Vagina (tissue), 1 donor: ENCODE measurements around the genes SLC51A and PIGX.

- PRO-cap: no peak
- RAMPAGE, long total RNA: no peak
Measured at GRCh38 chr3:195687204-195687964, 33.4 kb upstream of the MUC20 start.

DNA sequence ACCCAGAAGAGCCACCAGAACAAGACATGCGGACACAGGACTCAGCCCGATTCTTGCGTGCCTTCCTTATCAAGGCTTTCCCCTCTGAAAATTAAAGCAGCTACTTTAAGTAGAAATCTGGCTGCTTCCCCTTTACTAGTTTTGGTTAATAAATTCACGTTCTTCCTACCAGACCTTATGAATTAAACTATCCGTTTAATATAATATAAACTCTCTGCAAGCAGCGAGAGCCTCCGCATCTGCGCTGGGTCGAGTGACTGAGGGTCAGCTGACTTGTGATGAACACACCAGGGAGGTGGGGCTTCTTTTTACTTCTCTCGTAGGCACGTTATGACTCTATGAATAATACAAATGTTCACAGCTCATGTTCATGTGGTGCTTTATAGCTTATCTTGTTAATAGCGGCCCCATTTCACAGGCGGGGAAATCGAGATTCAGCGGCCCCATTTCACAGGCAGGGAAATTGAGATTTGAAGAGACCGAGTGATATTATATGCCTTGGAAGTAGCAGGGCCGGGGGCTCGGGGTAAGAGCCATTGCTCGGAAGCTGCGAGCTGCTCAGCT is 8.4 kb downstream of the MUC4 start:
- PRO-cap: unidirectional peak, minus-strand start at position 255 of the sequence
- RAMPAGE, long total RNA: no peak

- PRO-cap: no peak
- RAMPAGE, long total RNA: no peak
Measured at GRCh38 chr3:195839538-195840062, 27.9 kb upstream of the MUC4 start.

- PRO-cap: bidirectional peak, plus-strand start at chr3:195885410, minus-strand start at chr3:195885313
- RAMPAGE, long total RNA: no peak
Measured at GRCh38 chr3:195884646-195885724, 23.4 kb downstream of the TNK2 start.

DNA sequence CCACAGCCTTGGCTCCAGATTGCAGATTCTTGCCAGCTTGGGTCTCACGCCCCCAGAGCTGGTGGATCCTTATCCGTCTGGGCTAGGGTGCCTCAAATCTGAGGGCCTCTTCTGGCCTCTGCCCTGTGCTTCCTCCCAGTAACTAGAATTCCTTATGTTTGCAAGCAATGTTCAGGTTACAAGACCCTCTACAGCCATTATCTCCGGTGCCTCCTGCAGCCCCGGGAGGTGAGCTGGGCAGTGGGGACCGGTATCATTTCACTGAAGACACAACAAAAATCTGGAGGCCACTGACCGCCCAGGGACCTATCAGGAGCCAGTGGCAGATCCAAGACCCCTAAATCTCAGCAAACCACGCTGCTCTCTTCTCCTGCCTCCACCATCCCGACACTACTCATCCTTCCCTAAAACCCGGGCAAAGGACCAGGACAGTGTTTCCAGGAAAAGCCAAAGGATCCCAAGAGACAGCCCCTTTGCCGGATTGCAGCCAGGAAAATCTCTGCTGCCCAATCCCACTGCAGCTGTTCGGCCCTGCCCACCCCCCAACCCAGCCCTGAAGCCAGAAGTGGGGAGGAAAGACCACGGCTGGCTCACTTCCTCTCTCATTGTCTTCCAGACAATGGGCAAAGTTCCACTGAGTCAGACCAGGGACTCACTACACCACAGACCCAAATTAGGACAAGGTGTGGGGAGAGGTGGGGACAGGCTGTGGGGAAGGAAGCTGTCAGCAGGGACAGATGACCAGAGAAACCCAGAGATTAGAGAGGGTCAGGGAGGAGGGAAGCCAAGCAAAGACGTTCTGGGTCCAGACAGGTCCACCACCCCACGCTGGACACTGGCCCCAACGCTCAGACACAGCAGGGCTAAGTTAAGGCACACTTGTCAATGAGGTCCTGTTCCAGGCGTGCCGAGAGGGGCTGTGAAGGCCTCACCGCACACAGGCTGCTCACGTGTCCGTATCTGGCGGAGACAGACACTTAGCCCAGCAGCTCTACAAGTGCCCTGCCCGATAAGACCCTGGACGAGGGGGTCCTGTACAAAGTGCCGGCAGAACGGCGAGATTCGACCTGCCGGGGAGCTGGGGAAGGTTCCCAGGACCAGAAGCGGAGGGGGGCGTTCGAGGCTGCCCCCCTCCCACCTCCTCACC is 22.2 kb downstream of the TNK2 start:
- PRO-cap: bidirectional peak, plus-strand start at position 681 of the sequence, minus-strand start at position 392 of the sequence
- RAMPAGE, long total RNA: no peak

DNA sequence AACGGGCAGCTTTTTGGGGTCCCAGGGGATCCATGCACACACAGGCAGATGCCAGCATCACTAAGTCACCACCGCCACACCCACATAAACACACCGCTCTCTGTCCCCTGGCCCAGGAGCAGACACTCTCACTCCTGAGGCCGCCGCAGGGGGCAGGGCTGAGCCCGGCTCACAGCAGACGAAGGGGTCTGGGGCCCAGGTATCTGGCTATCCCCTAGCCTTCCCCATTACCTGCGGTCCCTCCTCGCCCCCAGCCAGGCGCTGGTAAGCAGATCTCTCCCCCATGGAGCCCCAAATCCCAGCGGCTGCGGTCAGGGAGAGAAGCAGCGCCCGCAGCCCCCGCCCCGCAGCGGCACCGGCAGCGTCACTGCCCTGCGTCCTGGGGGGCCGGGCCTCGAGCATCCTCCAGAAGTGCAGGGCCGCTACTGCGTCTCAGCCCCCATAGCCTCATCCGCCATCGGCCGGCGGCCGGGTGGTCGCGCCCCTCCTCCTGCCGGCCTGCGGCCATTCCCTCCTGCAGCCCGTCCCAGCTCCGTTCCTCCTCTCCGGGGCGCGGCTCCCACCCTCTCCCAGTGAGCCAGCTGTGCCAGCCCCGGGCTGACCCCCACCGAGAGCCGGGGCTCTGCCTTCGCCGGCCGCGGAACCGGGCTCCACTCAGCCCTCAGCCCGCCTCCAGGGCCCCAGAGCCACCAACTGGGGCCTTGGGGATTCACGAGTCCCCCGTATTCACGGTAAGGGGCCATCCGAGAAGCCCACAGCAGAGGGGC is 13.2 kb downstream of the TNK2 start:
- PRO-cap: bidirectional peak, plus-strand start at position 148 of the sequence, minus-strand start outside the sequence; bidirectional peak, plus-strand start at position 401 of the sequence, minus-strand start at position 297 of the sequence
- RAMPAGE, long total RNA: no peak

DNA sequence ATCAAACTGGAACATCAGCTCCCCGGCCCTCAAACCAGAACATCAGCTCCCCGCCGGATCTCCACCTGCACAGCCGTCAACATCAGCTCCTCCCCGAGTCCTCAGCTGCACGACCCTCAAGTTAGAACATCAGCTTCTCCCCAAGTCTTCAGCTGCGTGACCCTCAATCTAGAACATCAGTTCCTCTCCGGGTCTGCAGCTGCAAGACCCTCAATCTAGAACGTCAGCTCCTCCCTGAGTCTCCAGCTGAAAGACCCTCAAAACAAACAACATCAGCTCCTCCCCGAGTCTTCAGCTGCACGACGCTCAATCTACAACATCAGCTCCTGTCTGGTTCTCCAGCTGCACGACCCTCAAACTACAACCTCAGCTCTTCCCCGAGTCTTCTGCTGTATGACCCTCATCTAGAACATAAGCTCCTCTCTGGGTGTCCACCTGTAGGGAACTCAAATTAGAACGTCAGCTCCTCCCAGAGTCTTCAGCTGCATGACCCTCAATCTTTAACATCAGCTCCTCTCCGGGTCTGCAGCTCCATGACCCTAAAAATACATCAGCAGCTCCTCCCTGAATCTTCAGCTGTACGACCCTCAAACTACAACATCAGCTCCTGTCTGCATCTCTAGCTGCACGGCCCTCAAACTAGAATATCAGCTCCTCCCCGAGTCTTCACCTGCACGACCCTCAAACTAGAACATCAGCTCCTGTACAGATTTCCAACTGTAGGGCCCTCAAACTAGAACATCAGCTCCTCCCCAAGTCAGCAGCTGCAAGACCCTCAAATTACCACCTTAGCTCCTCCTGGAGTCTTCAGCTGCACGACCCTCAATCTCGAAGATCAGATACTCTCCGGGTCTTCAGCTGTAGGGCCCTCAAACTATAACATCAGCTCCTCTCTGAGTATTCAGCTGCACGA is 33.6 kb upstream of the TNK2 start:
- PRO-cap: no peak
- RAMPAGE, long total RNA: no peak

DNA sequence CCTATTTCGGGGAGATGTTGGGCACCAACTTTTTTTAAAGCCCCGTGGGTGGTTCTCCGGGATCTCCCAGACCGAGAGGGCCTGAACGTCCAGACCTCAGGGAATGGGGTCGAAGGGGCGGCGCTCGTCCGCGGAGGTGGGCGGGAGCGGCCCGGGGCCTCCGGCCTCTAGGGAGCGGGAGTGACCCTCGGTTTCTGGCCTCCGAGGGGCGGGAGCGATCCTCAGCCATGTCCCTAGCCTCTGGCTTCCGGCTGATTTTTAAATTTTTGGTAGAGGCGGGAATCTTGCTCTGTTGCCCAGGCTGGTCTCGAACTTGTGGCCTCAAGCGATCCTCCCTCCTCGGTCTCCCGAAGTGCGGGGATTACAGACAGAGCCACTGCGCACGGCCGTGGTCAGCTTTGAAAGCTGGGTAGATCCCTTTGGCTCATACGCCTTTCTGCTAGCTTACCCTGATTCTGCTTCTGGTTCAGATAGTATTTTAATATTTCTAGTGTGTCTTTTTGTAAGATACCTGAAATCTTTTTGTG is 82.2 kb upstream of the TNK2 start:
- PRO-cap: no peak
- RAMPAGE, long total RNA: no peak

DNA sequence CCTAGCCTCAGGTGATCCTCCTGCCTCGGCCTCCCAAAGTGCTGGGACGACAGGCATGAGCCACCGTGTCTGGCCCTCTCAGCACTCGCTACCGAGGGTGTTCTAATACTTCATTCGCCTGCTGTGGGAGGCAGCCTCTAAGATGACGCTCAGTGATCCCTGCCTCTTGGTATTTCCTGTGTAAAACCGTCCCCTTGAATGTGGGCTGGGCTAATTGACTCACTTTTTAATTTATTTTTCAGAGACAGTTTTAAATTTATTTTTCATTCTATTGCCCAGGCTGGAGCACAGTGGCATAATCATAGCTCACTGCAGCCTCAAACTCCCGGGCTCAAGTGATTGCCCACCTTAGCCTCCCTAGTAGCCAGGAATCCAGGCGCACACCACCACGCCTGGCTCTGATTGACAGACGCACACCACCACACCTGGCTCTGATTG is 62.9 kb upstream of the TFRC start:
- PRO-cap: no peak
- RAMPAGE, long total RNA: no peak

- PRO-cap: no peak
- RAMPAGE, long total RNA: no peak
Measured at GRCh38 chr3:196163740-196164456, 47.3 kb downstream of the ZDHHC19 start.

DNA sequence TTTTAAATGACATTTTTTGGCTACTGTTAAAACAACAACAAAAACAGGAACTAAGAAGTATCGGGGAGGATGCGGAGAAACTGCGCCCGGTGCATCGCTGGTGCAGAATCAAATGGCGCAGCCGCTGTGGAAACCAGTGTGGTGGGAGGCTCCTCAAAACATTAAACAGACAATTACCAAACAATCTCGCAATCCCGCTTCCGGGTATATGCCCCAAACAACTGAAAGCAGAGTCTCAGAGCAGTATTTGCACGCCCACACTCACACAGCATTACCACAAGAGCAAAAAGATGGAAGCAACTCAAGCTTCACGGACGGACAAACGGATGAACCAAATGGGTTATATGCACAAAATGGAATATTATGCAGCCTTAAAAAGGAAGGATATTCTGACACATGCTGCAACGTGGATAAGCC is 40.3 kb downstream of the ZDHHC19 start:
- PRO-cap: no peak
- RAMPAGE, long total RNA: no peak

DNA sequence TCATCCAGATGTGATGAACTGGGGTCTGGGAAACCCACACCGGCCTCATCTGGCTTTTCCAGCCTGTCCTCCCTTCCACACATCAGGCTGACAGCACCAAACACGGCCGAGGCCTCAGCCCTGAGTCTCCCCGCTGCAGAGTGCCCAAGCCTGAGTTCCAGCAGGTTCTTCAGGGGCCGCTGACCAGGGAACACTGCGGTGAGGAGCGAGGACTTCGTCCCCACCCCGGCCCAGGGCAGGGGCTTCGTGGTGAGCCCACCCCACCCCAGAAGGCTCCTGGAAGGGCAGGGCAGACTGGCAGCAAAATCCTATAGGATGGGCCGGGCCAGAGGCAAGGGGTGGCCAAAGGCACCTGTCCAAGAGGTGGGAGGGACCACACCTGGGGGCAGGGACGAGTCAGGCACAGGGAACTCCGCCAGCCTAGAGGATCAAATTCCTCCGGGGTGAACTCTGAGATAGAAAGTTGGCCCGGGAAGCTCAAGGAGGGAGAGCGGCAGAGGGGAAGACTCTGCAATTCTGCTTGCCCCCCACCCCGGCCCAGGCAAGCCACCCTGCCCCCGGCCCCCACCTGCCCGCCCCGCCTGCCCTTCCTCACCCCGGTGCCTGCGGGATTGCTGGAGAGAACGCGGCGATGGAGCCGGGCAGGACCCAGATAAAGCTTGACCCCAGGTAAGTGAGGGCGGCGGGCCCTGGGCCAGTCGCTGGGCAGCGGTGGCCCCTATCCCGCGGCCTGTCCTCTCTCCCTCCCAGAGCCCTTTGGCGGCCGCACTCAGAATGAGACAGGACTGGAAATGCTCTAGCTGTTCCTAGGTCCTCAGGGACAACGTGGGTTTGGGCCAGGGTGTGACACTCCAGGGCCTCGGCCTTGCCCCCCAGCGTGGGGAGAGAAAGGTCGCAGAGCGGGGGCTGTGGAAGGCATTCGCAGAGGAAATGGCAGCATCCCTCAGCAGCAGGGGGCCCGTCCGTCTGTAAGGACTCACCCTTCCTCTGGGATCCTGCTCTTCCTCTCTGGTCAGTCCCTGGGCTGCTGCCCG is at the start of gene SLC51A:
SLC51A (plus strand) TSS at position 453 of the 1,034 bp plus-strand sequence.
- PRO-cap: no peak
- RAMPAGE, long total RNA: no peak

DNA sequence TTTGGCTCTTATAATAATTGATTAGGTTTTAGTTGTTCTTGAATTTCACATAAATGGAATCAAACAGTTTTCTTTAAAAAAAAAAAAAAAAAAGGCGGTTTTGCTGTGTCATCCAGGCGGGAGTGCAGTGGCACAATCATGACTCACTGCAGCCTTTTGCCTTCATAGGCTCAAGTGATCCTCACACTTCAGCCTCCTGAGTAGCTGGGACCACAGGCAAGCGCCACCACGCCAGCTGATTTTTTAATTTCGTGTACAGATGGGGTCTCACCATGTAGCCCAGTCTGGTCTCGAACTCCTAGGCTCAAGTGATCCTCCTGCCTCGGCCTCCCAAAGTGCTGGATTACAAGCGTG is 1.6 kb upstream of the TM4SF19 start:
- PRO-cap: no peak
- RAMPAGE, long total RNA: no peak

DNA sequence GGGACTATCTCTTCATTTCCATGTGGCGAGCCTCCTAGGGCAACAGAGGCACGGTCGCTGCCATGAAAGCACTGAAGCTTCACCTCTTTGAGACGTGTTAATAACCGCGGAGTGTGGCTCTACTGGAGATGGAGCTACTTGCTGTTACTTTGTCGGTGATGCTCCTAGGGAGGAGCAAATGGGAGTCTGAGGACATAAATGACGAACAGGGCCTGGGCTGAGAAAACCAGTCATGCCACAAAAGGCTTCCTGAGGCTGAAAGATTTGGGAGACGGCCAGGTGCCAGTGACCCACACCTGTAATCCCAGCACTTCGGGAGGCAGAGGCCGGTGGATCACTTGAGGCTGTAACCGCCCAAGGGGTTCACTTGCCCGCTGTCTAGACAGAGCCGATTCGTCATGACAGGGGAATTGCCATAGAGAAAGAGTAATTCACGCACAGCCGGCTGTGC is 4.9 kb upstream of the TM4SF19 start:
- PRO-cap: no peak
- RAMPAGE, long total RNA: no peak

GRCh38 chr3:196624282-196624833 is 15.1 kb upstream of the NRROS start:
- PRO-cap: no peak
- RAMPAGE, long total RNA: no peak

- PRO-cap: no peak
- RAMPAGE, long total RNA: no peak
Measured at GRCh38 chr3:196640204-196640835, 826 bp downstream of the NRROS start.

- PRO-cap: no peak
- RAMPAGE, long total RNA: no peak
Measured at GRCh38 chr3:196659940-196660956, 20.8 kb downstream of the NRROS start.

GRCh38 chr3:196711742-196712167 is 295 bp downstream of the CEP19 start:
- PRO-cap: bidirectional peak, plus-strand start at chr3:196712036, minus-strand start at chr3:196712013
- RAMPAGE, long total RNA: no peak

GRCh38 chr3:196712168-196713157 is at the start of gene PIGX:
PIGX (plus strand) TSS chr3:196712377.
- PRO-cap: bidirectional peak, plus-strand start at chr3:196712348, minus-strand start at chr3:196712275; bidirectional peak, plus-strand start at chr3:196712647, minus-strand start at chr3:196712621
- RAMPAGE, long total RNA: start-site peak on the minus strand at chr3:196712242-196712289, 18 reads

DNA sequence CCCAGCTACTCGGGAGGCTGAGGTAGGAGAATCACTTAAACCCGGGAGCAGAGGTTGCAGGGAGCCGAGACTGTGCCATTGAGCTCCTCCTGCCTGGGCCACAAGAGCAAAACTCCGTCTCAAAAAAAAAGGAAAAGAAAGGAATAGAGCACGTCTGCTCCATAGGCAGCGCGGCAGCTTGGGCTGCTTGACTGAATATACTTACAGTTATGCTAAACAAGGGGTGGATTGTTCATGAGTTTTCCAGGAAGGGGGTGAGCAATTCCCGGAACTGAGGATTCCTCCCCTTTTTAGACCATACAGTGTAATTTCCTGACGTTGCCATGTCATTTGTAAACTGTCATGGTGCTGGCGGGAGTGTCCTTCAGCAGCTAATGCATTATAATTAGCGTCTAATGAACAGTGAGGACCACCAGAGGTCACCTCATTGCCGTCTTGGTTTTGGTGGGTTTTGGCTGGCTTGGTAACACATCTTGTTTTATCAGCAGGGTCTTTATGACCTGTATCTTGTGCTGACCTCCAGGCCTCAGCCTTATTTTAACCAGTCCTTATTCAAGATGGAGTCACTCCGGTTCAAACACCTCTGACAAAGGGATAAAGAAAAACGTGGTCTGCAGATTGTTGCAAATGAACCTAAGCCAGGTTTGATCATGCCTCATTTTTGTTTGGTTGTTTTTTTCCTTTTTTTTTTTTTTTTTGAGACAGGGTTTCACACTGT is 25.0 kb upstream of the SENP5 start:
- PRO-cap: no peak
- RAMPAGE, long total RNA: no peak